GM12891 (cell line): ENCODE results near the gene RNF144B.

DNA sequence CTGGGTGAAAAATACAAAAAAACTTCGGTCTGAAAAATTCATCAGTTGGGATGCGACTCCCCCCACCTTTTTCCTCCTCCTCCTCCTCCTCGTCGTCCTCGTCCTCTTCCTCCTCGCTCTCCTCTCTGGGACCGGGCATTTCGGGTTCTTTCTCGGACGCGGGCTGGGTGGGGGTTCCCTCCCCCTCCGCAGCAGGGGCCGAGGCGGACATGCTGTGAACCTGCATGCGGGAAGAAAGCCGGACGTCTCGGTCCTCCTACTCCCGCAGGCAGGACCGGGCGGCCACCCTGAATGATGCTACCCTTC lies 600 bp downstream of the DEK start:
- RRBS: 0% methylated on average over 2 of the region's 21 CpGs

- RRBS: no CpG with 5 or more reads among the region's 7 CpGs
Observed at GRCh38 chr6:18330386-18331243, 56.5 kb upstream of the RNF144B start.

DNA sequence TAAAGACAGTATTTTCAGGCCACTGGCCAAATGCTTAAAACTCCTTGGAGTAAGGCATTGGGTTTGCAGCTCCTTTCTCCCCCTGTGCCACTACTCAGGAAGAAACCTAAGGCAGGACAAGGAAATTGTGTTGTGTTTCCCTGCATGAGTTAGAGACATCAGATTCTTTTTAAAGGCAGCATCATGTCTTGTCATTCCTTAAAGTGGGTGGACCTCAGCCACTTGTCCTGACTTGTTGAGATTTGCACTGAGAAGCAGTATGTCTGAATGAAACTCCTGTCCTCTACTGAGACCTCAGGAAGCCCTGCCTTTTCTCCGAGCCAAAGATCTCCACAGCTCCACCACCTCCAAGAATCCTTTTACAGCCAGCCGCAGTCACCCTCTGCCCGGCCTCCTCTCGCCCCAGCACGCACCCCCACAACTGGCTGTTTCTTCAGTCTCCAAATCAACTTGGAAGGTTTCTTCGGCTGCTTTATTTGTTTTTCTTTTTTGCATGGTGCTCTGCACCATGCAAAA lies 46.0 kb upstream of the RNF144B start:
- RRBS: no CpG with 5 or more reads among the region's 6 CpGs

DNA sequence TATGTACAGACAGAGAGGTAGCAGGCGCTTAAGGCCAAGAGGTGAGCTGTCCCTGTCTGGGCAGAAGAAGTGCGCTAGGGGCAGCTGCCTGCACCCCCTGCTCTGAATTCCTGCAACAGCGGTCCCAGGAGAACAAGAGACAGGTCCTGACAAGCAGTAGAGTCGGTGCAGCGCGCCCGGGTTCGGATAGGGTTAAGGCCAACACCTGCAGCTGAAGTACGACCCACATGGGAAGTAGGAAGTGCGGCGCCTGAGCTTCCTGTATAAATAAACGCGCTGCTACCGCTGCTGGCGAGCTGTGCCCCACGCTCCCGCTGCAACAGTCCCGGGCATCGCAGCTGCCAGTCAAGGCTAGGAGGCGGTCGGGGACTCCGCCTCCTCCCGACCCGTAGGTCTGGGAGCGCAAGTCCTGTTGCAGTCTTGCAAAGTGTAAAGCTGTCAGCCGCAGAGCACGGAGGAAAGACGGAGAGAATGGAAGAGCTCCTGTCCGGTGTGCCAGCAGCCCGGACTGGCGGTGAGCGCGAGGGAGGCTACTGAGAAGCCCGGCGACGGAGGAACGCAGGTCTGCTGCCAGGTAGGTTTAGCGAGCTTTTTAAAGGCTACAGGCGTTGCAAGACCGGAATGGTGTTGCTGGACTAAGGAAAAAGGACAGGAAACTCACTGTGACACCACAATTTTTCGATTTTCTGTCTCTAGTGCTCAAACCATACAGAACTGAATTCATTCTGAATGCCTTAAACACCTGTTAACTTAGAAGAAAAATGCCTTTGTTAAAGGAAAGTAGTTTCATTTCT lies at the start of gene RNF144B:
Gene RNF144B (plus strand): TSS at position 294 of the 794 bp plus-strand sequence.
- RRBS: 3% methylated on average over 7 of the region's 41 CpGs

DNA sequence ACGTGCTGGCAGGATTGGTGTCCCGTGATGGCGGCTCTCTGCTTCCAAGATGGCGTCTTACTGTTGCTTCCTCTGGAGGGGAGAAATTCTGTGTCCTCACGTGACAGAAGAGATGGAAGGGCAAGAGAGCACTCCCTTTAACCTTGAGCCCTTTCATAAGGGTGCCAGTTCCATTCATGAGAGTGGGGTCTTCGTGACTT lies 28.1 kb downstream of the RNF144B start:
- RRBS: no CpG with 5 or more reads among the region's 6 CpGs

- RRBS: no CpG with 5 or more reads among the region's 3 CpGs
Observed at GRCh38 chr6:18477138-18478066, 90.3 kb downstream of the RNF144B start.

DNA sequence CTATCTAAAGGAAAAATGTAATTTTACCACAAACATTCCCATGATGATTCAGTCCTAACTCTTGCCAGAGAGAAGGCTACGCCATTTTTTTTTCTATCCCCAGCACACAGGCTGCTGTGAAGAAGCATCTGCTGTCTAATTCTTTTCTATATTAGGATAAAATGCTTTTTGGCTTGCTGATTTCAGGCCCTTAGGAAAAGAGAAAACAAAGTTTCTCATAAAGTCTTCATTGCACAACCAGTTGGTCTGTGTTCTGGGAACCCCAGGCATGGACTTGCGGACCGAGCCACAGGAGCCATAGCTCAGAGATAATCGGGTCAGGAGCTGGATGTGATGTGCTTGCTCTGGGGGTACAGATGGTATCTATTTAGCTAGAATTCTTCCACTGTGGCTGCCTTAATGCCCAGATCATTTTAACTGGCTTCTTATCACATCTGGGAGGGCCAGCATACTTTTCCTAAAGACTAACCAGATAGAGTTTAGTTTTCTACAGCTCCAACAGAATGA lies 683.7 kb upstream of the ID4 start:
- RRBS: no CpG with 5 or more reads among the region's 4 CpGs

GRCh38 chr6:19303246-19303926 lies 533.8 kb upstream of the ID4 start:
- RRBS: no CpG with 5 or more reads among the region's 9 CpGs

- RRBS: no CpG with 5 or more reads among the region's 9 CpGs
Observed at GRCh38 chr6:19805131-19806004, 31.8 kb upstream of the ID4 start.

GRCh38 chr6:20126705-20127300 lies 85.5 kb downstream of the MBOAT1 start:
- RRBS: no CpG with 5 or more reads among the region's 11 CpGs

DNA sequence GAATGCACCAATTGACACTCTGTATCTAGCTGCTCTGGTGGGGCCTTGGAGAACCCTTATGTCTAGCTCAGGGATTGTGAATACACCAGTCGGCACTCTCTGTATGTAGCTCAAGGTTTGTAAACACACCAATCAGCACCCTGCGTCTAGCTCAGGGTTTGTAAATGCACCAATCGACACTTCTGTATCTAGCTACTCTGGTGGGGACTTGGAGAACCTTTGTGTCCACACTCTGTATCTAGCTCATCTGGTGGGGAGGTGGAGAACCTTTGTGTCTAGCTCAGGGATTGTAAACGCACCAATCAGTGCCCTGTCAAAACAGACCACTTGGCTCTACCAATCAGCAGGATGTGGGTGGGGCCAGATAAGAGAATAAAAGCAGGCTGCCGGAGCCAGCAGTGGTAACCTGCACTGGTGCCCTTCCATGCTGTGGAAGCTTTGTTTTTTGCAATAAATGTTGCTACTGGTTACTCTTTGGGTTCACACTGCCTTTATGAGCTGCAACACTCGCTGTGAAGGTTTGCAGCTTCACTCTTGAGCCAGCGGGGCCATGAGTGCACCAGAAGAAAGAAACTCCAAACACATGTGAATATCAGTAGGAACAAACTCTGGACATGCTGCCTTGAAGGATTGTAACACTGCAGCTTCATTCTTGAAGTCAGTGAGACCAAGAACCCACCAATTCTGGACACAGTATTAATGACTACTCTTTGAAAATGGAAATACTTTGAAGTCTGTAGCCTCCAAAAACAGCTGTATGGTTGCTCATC lies 89.8 kb upstream of the MBOAT1 start:
- RRBS: no CpG with 5 or more reads among the region's 7 CpGs

DNA sequence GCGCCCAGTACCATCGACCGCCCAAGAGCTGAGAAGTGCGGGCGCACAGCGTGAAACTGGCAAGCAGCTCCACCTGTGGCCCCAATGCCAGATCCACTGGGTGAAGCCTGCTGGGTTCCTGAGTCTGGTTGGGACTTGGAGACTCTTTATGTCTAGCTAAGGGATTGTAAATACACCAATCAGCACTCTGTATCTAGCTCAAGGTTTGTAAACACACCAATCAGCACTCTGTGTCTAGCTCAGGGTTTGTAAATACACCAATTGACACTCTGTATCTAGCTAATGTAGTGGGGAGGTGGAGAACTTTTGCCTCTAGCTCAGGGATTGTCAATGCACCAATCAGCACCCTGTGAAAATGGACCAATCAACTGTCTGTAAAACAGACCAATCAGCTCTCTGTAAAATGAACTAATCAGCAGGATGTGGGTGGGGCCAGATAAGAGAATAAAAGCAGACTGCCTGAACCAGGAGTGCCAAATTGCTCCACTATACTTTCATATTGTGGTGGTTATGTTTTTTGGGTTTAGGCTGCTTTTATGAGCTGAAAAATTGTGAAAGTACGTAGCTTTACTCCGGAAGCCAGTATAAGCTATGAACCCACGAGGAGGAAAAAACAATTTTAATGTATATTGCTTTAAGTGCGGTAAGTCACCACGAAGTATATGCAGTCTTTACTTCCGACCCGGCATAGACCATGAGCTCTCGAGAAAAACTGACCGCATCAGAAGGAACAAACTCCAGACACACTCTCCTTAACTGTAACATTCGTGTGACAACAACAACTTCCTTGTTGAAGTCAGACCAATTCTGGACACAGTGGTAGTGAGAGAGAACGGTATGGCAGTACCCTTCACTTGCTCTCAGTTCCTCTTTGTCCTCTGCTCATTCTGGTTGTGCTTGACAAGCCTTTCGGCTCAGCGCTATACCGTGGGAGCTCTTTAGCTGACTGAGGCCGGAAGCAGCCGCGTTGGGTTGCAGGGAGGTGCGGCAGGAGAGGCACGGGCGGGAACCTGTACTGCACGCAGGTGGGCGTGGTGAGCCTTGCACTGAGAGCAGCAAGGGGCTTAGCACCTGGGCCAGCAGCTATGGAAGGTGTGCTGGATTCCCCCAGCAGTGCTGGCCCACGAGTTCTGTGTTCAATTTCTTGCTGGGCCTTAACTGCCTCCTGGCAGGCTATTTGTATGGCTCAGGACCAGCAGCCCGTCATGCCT lies 82.0 kb upstream of the E2F3 start:
- RRBS: 0% methylated on average over 3 of the region's 30 CpGs

DNA sequence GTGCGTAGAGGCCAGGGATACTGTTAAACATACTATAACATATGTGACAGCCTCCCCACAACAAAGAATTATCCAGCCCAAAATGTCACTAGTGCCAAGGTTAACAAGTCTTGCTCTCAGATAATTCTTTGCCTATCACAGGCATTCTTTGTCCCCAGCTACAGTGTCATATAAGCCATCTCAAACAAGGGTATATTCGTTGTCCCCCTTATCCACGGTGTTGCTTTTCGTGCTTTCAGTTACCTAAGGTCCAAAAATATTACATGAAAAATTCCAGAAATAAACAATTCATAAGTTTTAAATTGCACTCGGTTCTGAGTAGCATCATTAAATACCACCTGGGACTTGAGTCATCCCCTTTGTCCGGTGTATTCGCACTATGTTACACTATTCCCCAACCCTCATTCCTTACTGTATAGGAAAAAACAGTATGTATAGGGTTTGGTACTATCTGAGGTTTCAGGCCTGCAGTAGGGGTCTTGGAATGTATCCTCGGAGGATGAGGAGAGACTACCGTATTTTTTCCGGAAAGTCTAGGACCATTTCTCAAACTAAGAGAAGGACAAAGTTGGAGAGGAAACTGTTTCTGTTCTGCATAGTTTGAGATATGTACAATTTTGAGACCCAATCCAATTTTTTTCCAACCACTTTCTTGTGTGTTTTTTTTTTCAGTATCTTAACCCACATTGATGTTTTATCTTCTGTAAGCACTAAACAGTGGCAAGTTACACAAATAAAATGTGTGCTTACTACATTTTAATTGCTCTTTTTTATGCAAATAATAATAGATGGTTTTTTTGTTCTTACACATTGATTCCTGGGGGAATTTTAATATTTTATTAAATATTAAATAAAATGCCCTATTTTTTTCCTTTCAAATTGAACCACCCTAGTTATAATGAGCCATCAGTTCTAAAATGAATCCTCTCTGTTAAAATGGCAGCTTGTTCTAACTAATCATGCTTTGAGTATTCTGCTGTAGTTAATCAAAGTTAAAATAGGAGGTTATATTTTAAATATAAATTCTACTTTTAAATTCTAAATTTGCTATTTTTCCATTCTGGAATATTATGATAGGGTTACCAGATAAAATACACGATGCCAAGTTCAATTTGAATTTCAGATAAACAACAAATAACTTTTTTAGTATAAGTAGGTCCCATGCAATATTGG lies 27.8 kb downstream of the E2F3 start:
- RRBS: no CpG with 5 or more reads among the region's 11 CpGs

- RRBS: no CpG with 5 or more reads among the region's 2 CpGs
Observed at GRCh38 chr6:20564737-20565283, 30.6 kb downstream of the CDKAL1 start.

DNA sequence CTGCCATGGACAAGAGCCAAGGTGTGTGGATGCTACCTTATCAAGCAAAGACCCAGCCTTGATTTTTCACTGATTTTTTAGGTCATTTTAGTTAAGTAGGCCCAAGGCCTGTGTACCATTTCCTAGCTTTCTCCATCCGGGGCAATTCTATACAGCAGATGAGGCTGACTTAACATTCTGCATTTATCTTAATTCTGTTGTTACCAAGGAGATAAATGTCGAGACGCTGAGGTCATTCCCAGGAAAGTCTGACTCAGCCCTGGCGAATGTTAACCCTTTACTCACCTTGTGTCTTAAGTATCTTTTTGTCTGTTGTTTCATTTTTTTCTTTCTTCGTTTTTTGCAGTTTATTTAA lies 276.9 kb downstream of the CDKAL1 start:
- RRBS: no CpG with 5 or more reads among the region's 5 CpGs

- RRBS: no CpG with 5 or more reads among the region's 4 CpGs
Observed at GRCh38 chr6:20875880-20876606, 341.8 kb downstream of the CDKAL1 start.

GRCh38 chr6:21186063-21186369 lies 407.5 kb upstream of the SOX4 start:
- RRBS: no CpG with 5 or more reads among the region's 1 CpG

GRCh38 chr6:21808144-21808488 lies 214.6 kb downstream of the SOX4 start:
- RRBS: no CpG with 5 or more reads among the region's 5 CpGs

GRCh38 chr6:21885385-21886268 lies 292.1 kb downstream of the SOX4 start:
- RRBS: no CpG with 5 or more reads among the region's 13 CpGs

DNA sequence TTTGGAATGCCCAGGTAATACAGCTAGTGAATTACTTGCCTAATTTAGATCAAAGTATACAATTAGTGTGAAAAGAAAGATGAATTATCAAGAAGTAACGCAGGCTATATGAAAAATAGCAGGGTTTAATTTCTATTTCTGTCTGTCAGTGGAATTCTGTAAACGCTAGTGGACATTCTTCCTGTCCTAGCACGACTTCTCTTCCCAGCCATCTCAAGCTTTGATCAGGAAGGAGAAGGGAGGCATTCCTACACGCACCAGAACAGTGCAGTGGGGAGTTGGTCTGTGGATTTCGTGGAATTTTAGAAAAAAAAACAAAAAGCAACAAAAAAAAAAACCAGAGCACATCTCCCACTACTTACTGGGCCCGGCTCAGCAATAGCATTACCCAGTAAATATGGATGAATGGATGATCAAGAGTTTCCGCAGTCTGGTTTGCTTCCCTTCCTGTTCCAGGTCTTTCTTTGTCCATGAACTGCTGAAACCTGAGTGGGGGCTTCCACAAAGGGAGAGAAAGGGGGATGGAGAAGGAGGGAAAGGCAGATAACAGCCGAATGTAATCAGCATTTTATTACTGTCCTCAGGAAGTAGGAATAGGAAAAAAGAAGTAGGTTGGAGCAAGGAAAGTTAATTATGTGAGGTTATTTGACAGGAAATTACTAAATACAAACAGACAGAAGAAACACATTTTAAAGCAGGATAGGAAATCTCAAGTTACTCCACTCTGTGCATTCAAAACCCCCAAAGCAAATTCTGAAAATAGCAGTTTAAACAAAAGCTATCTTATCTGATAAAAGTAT lies 349.1 kb downstream of the PRL start:
- RRBS: no CpG with 5 or more reads among the region's 8 CpGs